Sigmoid colon (tissue), 4 donors: Measurements from ENCODE around the genes CLEC2B, CLEC12A, KLRC1, STYK1, PRR4 and SMIM10L1.

DNA sequence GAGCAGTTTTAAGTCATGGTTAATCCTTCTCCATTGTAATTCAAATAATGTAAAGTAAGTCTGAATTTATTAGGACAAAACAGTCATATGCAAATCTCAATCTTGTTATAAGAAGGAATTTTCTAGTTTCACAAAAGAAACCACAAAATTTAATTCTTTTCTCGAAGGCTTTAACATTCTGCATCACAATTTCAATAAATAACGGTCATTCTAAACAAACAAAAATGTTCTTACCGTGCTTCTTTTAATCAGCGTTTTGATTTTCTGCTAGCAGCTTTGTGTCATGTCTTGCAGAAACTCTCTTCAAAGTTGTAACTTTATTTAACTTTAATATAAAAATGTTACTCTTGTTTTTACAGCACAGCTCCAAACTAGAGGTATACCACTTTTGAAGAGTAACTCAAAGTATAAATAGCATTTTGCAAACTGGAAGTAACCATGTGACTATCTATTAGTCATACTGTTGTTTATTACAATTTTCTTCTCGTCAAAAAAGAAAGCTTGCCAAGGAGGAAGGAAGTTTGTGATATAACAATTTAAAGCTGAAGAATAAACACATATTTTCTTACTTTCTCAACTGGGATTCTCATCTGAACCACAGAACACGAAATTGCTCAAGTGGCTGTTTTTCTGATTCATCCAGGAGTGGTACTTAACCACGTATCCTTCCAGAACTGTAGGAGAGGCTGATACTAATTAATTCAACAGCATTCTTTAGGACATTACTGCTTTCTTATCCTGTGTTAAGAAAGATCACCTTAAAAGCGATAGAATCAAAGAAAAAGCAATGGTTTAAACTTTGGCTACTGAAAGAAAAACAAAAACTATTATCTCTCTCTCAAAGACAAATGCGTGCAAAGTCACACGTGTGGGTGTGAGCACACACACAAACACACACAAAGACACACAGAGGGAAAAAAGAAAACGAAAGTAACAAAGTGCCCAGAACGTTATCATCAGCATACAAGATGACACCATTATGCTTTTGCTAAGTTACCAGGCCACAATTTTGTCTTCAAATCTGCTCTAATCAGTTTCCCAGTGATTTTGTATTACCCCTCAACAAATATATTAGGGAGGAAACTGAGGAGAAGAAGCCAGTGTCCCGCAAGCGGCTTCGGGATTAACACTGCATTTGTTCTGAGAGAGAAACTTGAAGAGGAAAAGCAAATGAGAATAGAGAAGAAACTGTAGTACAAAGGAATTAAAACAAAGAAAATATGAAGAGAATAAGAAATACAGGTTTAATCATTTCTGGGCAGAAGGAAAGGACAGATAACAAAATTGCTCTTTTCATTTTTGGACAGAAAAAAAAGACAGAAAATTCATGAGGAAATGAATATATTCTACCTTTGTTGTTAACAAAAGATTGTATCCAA, at the start of gene CLEC2B:
TSS of gene CLEC2B (minus strand) at position 384 of the 1,379 bp plus-strand sequence.
- PRO-cap, result no peak
- RAMPAGE, long total RNA, 4 experiments, result start-site peak on the minus strand in 2 of 4 experiments, centred at positions 396 to 397 of the sequence, 30 to 31 reads per replicate

GRCh38 chr12:9971290-9971611, at the start of gene CLEC12A:
Gene CLEC12A (plus strand): TSS chr12:9971409.
- PRO-cap, result no peak
- RAMPAGE, long total RNA, 4 experiments, result no peak in any of the 4 experiments

DNA sequence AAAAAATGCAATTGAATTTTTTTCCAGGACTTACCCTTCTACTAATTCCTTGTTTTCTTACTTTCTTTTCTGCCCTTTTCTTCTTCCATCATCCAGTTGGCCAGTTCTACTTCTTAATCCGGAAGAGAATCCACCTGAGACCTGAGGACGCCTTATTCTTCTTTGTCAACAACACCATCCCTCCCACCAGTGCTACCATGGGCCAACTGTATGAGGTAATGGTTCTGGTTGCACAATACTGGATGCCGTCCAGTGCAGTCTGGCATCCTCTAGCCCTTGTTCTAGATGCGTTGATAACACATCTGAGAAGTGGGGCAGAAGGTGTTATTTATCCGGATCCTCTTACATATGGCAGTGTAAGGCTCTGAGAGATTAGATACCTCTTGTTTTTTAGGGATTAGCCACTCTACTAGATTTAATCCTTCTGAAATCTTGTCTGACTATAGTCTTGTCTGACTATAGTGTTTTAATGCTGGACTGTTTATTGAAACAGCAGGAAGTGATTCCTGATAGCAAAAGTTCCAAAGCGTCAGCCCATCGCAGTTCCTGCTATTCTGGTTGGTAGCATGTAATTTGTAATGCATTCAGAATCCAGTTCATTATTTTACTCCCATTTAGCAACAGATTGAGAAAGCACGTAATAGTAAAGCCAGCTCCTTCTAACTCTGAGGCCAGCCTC, 7.8 kb downstream of the GABARAPL1 start:
- PRO-cap, result no peak
- RAMPAGE, long total RNA, 4 experiments, result no peak in any of the 4 experiments

DNA sequence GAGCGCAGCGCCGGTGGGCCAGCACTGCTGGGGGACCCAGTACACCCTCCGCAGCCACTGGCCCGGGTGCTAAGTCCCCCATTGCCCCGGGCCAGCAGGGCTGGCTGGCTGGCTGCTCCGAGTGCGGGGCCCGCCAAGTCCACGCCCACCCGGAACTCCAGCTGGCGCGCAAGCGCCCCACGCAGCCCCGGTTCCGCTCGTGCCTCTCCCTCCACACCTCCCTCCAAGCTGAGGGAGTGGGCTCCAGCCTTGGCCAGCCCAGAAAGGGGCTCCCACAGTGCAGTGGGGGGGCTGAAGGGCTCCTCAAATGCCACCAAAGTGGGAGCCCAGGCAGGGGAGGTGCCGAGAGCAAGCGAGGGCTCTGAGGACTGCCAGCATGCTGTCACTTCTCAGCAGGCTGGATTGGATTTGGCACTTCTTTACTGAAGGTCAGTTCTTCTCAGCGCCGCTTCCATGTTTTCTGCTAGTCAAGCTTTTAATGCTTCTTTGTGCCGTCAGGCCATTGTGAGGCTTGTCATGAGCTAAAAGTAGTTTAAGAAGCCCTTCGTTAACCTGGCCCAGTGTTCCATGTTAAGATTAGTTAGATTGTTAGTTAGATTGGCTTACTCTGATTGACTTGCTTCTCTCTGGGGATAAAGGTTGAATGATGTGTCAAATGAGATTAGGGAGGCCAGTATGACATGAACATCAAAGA, 13.3 kb downstream of the GABARAPL1 start:
- PRO-cap, result no peak
- RAMPAGE, long total RNA, 4 experiments, result no peak in any of the 4 experiments

DNA sequence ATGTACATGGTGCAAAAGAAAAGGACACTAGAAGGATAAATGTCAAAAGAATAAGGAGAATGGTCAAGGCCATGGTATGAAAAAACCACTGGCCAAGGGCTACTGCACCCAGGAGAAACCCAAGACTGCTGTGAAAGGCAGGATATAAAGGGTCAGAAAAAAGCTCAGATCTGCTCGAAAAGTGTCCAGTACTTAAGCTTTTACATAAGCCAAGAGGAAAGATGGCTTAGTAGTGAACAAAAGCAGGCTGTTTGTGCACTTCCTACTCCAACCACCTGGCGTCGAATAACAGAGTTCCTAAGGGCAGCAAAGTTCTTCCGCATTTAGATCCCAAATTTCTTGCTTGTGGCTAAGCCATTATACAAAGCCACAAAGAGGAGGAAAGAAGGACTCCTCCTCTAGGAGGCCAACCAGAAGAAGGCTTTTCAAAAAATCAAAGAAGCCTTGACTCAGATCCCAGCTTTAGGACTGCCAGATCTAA, 23.9 kb downstream of the KLRK1 start:
- PRO-cap, result no peak
- RAMPAGE, long total RNA, 4 experiments, result no peak in any of the 4 experiments

- PRO-cap, result no peak
- RAMPAGE, long total RNA, 4 experiments, result no peak in any of the 4 experiments
These were observed 2.8 kb downstream of the KLRC4 start for GRCh38 chr12:10406723-10407268.

DNA sequence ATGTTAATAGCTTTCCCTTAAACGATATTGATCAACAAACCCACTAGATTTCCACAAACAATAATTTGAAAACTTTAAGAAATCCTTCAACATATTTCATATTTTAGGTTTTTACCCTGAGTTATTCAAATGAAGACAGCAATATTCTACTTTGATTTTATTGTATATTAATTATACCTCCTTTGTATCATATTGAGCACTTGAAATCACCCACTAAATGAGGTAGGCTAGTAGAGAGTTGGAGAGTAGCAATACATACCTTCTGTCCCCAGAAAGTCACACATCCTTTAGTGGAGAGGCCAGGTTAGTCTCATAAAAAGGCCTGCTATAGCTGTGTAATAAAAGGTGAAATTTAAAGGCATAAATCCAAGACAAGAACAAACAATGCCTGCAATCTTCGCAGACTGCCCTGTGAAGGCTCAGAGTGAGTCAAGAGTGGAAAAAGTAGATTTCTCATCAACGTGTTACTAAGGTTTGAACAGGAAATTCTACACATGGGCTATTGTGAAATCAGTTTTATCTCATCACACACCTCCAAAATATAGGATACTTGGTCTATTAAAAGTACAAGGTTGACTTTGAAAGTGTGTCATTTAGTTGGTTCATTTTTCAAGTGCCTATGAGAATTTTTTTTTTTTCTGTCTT, at the start of gene KLRC1:
TSS of gene KLRC1 (minus strand) at position 439 of the 645 bp plus-strand sequence.
- PRO-cap, result no peak
- RAMPAGE, long total RNA, 4 experiments, result no peak in any of the 4 experiments

DNA sequence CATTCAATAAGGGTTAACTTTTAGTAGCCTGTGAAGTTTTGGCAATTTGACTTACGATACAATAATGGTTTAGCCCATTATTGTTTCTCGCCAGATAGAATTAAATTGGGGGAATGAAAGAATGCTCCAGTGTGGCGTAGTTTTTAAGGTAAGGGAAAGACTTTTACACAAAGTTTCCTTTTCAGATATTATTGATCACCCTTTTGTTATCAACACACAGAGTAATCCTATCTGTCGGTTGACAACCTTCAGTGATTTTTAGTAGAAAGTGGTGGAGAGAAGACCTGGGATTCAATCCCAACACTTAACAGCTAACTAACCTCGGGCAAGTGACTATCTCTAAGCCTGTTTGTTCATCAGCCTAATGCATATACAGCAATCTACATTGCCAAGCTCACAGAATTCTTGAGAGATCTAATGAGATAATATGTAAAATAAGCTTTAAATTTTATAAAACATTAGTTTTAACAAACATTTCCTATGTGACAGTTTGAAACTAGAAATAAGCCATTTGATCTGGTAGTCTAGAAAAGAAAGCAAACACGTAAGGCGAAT, 845 bp upstream of the MAGOHB start:
- PRO-cap, result no peak
- RAMPAGE, long total RNA, 4 experiments, result no peak in any of the 4 experiments

GRCh38 chr12:10636435-10637095, 23.2 kb upstream of the MAGOHB start:
- PRO-cap, result no peak
- RAMPAGE, long total RNA, 4 experiments, result no peak in any of the 4 experiments

GRCh38 chr12:10673354-10674571, at the start of gene STYK1:
Gene STYK1 (minus strand): TSS chr12:10674052.
- PRO-cap, result no peak
- RAMPAGE, long total RNA, 4 experiments, result no peak in any of the 4 experiments

DNA sequence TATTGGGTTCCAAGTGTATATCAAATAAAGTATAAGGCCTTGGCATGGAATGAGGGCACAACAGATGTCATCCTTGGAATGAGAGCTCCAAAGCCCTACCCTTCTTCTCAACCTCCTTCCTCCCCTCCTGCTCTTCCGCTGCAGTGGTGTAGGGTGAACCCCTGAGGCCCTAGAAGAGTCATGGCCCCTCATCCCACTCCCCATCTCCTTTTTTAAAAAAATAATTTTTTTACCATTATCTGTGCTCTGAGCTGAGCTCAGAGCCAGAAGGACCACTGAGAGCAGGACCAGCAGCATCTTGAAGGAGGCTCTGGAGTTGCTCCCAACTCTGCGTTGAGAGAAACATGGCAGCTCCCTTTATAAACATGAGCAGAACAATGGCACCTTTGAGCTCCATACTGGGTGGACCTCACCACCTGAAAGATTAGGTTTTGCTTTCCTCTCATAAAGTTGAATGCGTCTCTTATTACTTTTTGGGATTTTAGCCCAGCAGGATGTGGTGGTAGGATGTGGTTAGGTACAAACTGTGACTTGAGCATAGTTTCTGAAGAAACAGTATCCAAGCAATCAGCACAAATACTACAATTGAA, at the start of gene PRR4:
TSS of gene PRR4 (minus strand) at position 335 of the 590 bp plus-strand sequence.
- PRO-cap, result no peak
- RAMPAGE, long total RNA, 4 experiments, result no peak in any of the 4 experiments

DNA sequence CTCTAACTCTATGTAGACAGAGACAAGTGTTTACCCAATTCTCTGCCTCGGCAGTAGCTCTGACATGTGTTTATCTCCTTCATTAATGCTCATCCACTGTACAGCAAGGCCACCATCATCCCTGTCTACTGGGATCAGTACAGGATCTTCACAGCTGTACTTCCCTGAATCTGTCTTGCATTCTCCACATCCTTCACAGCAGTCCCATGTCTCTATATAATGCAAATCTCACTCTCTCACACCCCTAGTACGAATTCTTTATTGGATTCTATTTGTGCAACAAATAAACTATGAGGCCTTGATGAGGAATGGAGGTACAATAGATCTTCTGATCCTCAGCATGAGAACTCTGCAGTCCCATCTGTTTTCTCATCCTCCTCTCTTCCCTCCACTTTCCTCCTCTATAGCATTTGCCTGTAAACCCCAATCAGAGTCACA, 344 bp downstream of the PRH1 start:
- PRO-cap, result no peak
- RAMPAGE, long total RNA, 4 experiments, result no peak in any of the 4 experiments

DNA sequence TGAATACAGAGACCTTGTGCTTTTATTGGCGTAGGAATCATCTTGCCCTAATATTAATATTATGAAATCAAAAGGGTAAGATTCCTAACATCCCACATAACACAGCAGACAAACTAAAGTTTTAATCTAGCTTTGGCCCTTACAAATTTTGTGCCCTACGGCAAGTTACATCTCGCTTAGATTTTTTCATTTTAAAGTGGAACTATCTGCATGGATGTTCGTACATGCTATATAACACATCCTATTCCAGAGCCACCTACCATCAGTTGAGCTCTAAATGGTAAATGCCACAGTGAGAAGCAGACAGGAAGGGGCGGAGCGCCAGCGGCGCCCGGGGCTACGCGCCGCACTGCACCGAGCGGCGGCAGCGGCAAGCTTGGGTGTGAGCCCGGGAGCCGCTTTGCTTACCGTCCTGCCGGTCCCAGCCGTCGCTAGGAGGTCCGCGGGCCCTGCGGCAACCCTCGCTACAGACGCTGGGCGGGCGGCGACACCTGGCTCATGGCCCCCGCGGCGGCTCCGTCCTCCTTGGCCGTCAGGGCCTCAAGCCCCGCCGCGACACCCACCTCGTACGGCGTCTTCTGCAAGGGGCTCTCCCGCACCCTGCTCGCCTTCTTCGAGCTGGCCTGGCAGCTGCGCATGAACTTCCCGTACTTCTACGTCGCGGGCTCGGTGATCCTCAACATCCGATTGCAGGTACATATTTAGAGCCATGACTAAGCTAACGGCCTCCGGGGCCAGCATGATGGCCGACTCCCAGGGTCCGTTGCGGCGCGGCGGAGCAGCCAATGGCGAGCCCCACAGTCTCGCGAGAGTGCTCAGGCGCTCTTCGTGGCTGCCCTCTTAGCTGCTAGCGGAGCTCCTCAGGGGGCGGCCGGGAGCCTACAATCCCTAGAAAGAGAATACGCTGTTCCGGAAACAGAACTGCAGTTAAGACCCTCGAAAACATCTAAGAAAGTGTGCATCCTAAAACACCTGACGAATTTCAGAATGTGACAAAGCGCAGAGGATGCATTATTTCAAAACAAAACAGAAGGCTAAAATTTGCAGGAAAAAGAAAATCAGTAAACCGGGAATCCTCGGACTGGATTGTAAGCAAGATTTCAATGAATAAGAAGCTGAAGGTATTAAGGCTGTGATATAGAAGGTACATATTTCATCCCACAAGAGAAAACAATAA, at the start of gene SMIM10L1:
TSS of gene SMIM10L1 (plus strand) at position 336 of the 1,177 bp plus-strand sequence.
- PRO-cap, result unidirectional peak, minus-strand start at position 615 of the sequence
- RAMPAGE, long total RNA, 4 experiments, result start-site peak on the plus strand in 4 of 4 experiments, centred at positions 332 to 354 of the sequence, 63 to 424 reads per replicate; start-site peak on the minus strand in 4 of 4 experiments, centred at positions 740 to 758 of the sequence, 114 to 254 reads per replicate

DNA sequence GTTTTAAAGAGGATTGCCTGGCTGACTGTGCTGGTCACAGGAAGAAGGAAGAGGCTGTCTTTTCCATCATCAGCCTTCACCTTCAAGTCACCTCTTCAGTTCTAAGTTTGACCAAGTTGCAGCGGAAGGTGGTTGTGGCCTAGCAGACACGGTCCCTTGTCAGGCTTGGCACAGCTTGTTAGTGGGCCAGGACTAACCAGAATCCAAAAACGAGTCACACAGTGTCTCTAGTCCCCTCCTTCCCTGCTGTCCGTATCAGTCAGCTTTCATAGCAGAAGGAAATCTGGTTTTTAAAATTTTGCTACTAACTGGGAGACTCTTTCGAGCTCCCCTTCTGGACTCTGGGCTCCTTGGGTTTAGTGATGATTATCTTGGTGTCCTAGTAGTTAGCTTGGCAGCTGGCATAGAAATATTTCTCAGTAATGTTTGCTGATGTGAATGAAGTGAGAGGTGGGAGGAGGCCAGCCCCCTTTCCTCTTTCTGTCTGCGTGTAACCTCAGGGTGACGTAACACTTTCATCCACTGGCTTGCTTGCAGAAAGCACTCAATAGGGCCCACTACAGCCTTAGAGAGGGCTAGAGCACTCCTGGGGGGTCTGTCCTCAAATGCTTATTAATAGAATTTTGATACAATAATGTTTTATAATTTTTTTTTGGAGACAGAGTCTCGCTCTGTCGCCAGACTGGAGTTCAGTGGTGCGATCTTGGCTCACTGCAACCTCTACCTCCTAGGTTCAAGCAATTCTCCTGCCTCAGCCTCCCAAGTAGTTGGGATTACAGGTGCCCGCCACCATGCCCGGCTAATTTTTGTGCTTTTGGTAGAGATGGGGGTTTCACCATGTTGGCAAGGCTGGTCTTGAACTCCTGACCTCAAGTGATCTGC, 3.9 kb downstream of the ETV6 start:
- PRO-cap, result no peak
- RAMPAGE, long total RNA, 4 experiments, result no peak in any of the 4 experiments

- PRO-cap, result no peak
- RAMPAGE, long total RNA, 4 experiments, result no peak in any of the 4 experiments
These were observed 21.4 kb downstream of the ETV6 start for GRCh38 chr12:11670930-11671284.

DNA sequence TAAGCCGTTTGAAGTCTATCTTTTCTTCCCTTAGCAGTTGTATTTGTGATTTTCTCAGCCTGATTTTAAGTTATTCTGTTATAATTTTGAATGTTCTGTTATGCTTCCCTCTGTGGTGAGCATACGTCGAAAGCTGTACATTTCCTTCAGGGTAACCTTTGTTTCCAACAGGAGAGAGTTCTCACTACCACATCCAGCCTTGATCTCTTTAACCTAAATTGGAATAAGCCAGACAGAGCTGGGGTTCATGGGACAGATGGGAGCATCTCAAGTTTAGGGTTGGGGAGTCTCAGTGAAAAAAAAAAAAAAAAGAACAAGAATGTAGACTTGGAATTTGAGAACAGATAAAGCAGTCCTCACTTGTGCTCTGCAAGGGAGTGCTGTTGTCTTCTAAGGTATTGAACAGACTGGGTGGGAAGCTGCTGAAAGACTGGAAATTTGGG, 58.5 kb downstream of the ETV6 start:
- PRO-cap, result no peak
- RAMPAGE, long total RNA, 4 experiments, result no peak in any of the 4 experiments

DNA sequence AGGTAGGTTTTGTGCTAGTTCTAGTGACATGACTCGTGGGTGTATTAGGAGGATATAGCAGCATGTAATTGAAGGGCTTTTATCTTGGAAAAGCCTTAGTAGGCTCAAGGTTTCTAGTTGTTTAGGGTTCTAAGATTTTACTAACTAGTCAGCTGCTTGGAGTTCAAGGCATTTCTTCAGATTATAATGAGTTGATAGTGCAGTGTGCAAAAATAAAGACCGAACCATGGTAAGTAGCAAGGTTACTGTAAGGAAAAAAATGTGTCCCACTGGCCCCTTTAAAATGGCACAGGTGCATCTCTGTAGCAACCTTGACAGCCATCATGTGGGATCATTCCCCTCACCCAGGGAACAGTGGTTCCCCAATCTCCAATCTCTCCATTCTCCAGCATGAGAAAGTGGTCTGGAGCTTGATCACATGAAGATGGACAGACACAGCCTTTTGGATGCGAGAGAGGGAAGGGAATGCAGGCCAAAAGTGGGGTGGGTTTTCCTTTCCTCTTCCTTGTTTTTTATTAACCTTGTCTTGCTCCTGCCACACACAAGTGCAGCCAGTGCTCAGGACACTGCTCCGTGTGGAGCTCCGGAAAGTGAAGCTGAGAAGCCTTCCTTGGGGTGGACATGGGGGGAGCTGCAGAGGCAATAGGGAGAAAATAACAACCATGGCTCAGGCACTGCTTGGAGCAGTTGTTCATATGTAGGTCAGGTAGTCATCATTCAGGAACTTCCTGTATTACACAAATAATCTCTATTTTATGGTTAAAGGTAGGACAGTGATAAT, 91.7 kb downstream of the ETV6 start:
- PRO-cap, result no peak
- RAMPAGE, long total RNA, 4 experiments, result no peak in any of the 4 experiments

GRCh38 chr12:11753567-11754022, 104.1 kb downstream of the ETV6 start:
- PRO-cap, result no peak
- RAMPAGE, long total RNA, 4 experiments, result no peak in any of the 4 experiments

DNA sequence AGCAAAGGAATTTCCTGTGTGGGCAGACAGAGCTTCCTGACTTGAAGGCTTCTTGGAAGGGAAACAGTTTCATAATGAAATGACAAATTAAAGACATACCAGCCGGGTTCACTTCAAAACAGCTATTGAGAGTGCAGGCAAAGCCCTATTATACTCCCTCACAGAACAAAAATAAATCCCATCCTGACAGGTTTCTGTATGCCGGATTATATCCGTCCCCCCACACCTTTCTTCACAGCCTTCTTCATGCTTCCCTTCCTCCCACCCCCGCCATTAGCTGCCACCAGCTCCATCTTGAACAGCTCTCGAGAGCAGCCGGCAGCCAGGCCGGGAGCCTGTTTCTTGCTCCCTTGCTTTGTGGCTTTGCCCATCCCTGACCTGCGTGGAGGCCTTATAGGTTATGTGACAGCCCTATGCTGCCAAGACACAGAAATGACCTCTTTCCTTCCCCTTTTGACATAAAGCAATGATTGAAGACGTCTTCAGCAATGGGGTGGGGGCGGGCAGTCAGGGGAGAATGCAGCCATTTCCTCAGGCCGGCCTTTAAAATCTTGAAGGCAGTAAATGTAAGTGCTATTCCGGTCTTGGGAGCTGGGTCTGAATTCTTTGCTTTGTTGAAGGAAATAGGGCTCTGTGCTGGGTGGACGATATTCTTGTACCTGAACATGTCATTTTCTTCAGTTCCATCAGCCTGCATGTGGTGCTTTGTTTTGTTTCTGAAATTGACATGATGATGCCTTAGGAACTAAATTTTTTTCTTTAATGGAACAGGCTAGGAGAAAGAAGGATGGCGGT, 117.0 kb downstream of the ETV6 start:
- PRO-cap, result no peak
- RAMPAGE, long total RNA, 4 experiments, result no peak in any of the 4 experiments

- PRO-cap, result no peak
- RAMPAGE, long total RNA, 4 experiments, result no peak in any of the 4 experiments
These were observed 144.6 kb downstream of the ETV6 start for GRCh38 chr12:11793848-11794770.